Melanocyte of skin (primary cell): Measurements from ENCODE around the genes ALPG and INPP5D.

DNA sequence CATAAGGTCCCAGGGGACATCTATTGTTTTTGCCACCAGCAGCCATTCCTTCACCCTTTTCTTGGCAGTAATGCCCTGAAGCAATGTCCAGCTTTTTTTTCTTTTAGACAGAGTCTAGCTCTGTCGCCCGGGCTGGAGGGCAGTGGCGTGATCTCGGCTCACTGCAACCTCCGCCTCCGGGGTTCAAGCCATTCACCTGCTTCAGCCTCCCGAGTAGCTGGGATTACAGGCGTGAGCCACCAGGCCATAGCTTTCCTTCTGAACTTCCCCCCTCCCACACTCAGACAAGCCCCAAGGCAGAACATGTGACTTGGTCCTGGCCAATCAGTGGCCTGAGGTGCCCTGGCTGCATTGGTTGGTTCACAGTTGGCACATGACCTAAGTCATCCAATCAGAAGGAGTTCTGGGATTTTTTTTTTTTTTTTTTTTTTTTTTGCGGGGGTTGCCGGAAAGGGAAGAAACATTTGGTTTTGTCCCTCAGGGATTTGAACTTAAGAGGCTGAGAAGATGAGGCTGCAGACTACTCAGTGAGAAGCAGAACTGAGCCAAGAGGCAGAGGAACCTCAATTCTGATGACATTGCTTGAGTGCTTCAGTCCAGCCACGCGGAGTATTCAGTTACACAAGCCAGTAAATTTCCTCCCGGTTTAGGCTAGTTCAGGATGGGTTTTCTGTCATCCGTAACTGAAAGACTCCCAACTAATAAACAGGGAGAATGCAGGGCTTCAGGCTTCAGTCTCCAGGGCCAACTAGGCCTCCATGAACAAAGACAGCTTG, 8.9 kb downstream of the PTMA start:
- CAGE, long polyA plus RNA, 2 experiments, result no peak in any of the 2 experiments

DNA sequence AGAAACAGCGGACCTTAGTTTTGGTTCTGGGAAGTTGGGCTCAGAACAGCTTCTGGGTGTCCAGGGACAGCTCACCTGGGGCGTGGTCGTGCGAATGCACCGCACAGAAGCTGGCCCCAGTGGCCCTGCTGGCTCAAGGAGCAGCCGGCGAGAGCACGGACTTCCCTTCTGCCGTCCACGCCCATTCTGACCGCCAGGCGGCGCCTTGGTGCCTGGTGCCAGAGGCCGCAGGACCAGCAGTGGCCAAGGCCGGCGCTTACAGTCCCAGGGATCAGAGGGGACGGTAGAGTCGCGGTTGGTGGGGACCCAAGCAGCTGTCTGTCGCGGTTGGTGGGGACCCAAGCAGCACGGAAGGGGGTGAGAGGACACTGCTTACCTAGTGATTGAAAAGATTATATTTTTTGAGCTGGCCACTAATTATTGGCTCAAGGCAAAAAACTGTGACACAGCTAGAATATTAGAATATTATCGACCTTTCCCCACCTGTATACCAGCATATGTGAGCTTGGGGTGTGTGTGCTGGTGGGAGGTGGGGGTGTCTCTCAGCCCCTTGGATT, 25.7 kb downstream of the NPPC start:
- CAGE, long polyA plus RNA, 2 experiments, result no peak in any of the 2 experiments

- CAGE, long polyA plus RNA, 2 experiments, result no peak in any of the 2 experiments
Measured at GRCh38 chr2:232406553-232406999, at the start of gene ALPG. TSS of gene ALPG (plus strand) at chr2:232406844.

GRCh38 chr2:232418519-232419275, 12.1 kb downstream of the ALPG start:
- CAGE, long polyA plus RNA, 2 experiments, result no peak in any of the 2 experiments

- CAGE, long polyA plus RNA, 2 experiments, result no peak in any of the 2 experiments
Measured at GRCh38 chr2:232419377-232420534, 13.1 kb downstream of the ALPG start.

- CAGE, long polyA plus RNA, 2 experiments, result no peak in any of the 2 experiments
Measured at GRCh38 chr2:232458870-232459369, 3.0 kb downstream of the ALPI start.

DNA sequence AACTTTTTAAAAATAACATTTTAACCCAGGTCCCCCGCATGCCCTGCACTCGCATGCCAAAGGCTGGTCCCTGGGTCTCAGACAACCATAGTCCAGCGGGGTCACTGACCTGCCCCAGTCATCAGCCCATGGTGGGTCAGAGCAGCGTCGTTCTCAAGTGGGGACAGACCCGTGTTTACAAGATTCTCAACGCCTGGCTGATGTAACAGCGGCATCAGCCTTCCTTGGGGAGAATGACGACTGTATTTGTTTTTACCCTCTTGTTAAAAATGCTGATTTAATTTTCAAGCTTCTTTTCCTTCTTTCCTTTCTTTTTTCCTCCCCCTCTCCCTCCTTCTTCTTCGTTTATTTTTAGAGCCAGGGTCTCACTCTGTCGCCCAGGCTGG, 1.1 kb upstream of the EFHD1 start:
- CAGE, long polyA plus RNA, 2 experiments, result no peak in any of the 2 experiments

GRCh38 chr2:232874040-232874766, 4.1 kb downstream of the SNORC start:
- CAGE, long polyA plus RNA, 2 experiments, result no peak in any of the 2 experiments

- CAGE, long polyA plus RNA, 2 experiments, result no peak in any of the 2 experiments
Measured at GRCh38 chr2:232875915-232876289, 5.8 kb downstream of the SNORC start.

DNA sequence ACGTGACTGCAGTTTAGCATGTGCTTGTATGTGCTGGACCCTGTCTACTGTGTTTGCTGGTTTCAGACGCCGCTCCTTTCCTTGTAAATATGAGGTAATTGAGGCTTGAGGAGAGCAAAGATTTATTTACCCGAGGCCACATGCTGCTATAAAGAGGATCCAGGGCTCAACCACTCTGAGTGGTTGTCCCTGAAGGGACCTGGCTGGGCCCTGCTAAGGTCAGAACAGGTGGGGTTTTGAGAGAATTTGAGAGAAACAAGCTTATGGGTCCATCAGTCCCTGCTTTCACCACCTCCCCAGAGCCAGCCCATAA, 57.1 kb downstream of the NGEF start:
- CAGE, long polyA plus RNA, 2 experiments, result no peak in any of the 2 experiments

- CAGE, long polyA plus RNA, 2 experiments, result no peak in any of the 2 experiments
Measured at GRCh38 chr2:233012375-233013028, 554 bp downstream of the NGEF start.

- CAGE, long polyA plus RNA, 2 experiments, result no peak in any of the 2 experiments
Measured at GRCh38 chr2:233059543-233060518, at the start of gene INPP5D. TSS of gene INPP5D (plus strand) at chr2:233060342.

GRCh38 chr2:233080154-233080911, 20.2 kb downstream of the INPP5D start:
- CAGE, long polyA plus RNA, 2 experiments, result no peak in any of the 2 experiments

GRCh38 chr2:233082618-233083114, 22.5 kb downstream of the INPP5D start:
- CAGE, long polyA plus RNA, 2 experiments, result no peak in any of the 2 experiments

- CAGE, long polyA plus RNA, 2 experiments, result no peak in any of the 2 experiments
Measured at GRCh38 chr2:233152214-233153607, 92.6 kb downstream of the INPP5D start.

DNA sequence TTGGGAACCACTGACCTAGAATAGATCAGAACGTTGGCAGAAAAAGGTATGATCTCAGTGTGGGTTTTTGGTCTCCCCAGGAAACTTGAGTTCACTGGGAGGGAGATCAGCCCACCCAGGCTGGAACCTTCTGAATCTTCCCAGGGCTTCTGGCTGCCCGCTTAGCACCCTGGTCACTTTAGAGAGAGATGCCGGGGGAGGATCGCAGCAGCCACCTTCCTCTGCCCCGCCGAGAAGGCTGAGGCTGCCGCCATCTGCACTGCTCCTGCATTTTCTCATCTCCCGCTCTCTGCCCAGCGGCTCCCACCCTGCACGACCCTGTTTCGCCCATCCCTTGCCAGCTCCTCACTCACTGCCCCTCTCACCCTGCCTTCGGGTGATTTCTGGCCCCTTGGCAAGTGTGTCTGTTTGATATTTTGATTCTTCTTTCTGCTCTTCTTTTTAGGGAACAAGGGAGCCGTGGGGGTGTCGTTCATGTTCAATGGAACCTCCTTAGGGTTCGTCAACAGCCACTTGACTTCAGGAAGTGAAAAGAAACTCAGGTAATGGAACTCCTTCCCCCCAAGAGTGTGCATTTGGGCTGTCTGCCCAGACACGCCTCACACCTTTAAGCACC, 82.5 kb upstream of the ATG16L1 start:
- CAGE, long polyA plus RNA, 2 experiments, result no peak in any of the 2 experiments

GRCh38 chr2:233213525-233214062, 37.9 kb upstream of the ATG16L1 start:
- CAGE, long polyA plus RNA, 2 experiments, result no peak in any of the 2 experiments

- CAGE, long polyA plus RNA, 2 experiments, result no peak in any of the 2 experiments
Measured at GRCh38 chr2:233252241-233252811, 853 bp downstream of the ATG16L1 start.

DNA sequence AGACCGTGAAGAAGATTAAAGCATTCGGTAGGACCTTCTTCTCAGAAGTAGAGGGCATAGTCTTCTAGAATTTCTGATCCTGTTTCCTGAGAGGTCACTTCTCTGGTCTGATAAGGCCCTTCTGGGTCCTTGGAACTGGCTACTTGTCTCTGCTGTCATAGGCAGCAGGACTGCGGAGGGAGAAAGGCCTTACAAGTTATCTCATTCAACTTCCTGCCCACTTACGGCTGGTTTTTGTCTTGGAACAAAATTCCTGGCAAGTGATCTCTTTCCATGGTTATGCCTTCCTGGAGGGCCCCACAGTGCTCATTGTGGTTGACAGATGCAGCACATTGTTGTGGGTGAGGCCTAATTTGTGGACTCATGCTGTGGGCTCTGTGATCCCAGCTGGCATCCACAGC, 21.9 kb downstream of the SAG start:
- CAGE, long polyA plus RNA, 2 experiments, result no peak in any of the 2 experiments

DNA sequence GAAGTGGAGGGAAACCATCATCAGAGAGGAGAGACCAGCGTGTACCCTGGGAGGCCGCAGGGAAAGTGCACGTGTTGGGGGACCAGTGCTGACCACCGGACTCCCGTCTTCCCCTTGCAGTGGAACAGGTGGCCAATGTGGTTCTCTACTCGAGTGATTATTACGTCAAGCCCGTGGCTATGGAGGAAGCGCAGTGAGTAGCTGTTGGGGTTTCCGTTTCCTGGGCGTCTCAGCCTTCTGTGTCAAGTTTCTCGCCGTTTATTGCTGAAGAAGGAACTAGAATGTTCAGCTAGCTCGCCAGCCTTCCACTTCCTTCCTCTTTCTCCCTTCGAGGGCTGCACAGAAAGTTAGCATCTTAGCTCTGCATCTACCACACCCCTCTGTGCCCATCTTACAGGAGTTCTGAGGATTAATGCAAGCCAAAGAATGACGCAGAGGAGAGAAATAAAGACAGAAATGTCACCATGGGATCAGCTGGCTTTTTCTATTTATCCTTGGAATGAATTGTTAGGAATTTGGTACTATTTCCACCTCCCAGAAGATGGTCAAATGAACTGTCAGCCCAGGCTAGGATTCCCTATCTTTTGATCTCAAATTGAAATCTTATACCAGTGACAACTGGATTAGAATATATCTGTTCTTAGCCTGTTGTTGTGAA, 22.6 kb upstream of the DGKD start:
- CAGE, long polyA plus RNA, 2 experiments, result no peak in any of the 2 experiments